Suprapubic skin (tissue), 4 donors: Measurements from ENCODE around the genes GPR137C and CGRRF1.

DNA sequence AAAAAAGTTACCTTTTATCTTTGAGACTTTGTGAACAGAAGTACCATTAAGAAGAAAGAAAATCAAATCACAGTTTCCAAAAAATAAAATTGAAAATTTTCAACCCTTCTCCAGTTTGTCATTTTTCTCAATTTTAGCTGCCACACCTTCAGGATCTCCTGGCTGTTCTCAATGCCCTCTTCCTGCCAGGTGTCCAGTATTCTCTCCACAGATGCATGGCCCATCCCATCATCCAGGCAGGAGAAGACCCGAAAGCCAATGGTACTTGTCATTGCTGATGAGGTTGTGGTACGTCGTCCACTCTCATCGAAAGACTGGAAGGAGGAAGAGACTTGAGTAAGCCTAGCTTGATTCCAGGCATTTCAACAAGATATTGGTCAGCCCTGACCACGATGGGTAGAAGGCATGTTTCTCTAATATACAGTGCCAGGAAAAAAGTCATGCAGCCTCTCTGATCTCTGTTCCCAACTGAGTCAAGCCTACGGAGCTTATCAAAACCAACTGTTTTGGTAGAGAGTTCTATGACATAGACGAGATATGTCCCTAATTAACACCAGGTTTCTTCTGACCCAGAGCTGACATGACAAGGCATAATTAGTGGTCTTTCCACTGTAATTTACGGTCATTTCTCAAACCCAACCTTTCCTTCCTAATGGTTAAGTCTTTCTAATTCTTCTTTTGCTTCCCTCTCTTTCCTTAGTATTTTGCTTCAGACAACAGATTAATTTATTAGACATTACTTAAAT is 58.6 kb downstream of the NIN start:
- PRO-cap, result no peak
- RAMPAGE, long total RNA, 4 experiments, result start-site peak on the minus strand in 1 of 4 experiments, centred at position 331 of the sequence, 21 reads per replicate

- PRO-cap, result no peak
- RAMPAGE, long total RNA, 4 experiments, result no peak in any of the 4 experiments
Observed at GRCh38 chr14:50821583-50822561, 9.1 kb downstream of the NIN start.

GRCh38 chr14:50945052-50945448 is 767 bp upstream of the PYGL start:
- PRO-cap, result no peak
- RAMPAGE, long total RNA, 4 experiments, result no peak in any of the 4 experiments

GRCh38 chr14:51846565-51847111 is 13.8 kb upstream of the GNG2 start:
- PRO-cap, result no peak
- RAMPAGE, long total RNA, 4 experiments, result no peak in any of the 4 experiments

GRCh38 chr14:51884521-51885338 is 24.3 kb downstream of the GNG2 start:
- PRO-cap, result no peak
- RAMPAGE, long total RNA, 4 experiments, result no peak in any of the 4 experiments

DNA sequence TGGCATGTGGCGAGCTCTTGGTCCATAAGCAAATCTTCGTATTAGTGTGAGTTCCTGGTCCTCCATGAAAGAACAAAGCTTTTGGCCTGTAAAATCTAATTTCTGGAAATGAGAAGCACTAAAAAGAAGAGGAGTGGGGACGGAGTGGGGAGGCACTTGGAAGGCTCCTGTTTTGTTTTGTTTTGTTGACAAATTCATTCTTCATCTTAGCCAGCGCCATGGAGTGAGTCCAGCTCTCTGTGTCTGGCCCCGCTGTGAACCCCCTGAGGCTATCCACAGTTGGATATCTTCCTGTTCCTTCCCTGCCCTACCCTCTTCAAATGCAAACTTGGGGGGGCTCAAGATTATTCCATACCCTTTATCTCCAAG is 49.3 kb upstream of the RTRAF start:
- PRO-cap, result no peak
- RAMPAGE, long total RNA, 4 experiments, result no peak in any of the 4 experiments

GRCh38 chr14:52010231-52010666 is 20.9 kb downstream of the RTRAF start:
- PRO-cap, result no peak
- RAMPAGE, long total RNA, 4 experiments, result no peak in any of the 4 experiments

GRCh38 chr14:52327216-52327566 is 13.1 kb downstream of the PTGER2 start:
- PRO-cap, result no peak
- RAMPAGE, long total RNA, 4 experiments, result no peak in any of the 4 experiments

DNA sequence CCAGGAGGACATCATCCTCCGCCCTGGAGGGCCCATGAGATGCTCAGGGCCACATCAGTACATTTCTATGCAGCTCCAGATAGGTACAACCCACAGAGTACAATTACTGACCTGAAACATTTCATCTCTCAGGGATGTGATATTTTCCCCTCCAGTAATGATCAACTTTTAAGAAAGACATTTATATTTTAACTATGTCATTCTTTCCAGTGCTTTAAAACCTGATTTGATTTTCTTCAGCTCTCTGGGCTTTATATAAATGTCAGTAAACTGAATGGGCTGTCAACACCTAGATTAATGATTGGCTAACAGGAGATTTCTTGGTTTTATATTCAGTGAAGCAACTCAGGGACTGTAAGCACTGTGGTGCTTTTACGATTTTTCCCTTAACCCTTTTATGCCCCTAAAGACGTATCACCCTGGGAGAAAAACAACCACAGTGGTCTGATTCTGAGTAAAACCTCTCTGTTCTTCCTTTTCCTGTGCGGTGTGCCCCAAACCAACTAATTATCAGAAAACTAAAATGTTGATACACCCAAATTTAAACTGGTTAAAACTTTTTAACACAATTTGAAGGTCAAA is 37.9 kb downstream of the PTGER2 start:
- PRO-cap, result no peak
- RAMPAGE, long total RNA, 4 experiments, result no peak in any of the 4 experiments

- PRO-cap, result no peak
- RAMPAGE, long total RNA, 4 experiments, result start-site peak on the minus strand in 2 of 4 experiments, at chr14:52490850-52491002 at its widest, 19 to 24 reads per replicate
Observed at GRCh38 chr14:52490758-52491309, 61.5 kb downstream of the TXNDC16 start.

DNA sequence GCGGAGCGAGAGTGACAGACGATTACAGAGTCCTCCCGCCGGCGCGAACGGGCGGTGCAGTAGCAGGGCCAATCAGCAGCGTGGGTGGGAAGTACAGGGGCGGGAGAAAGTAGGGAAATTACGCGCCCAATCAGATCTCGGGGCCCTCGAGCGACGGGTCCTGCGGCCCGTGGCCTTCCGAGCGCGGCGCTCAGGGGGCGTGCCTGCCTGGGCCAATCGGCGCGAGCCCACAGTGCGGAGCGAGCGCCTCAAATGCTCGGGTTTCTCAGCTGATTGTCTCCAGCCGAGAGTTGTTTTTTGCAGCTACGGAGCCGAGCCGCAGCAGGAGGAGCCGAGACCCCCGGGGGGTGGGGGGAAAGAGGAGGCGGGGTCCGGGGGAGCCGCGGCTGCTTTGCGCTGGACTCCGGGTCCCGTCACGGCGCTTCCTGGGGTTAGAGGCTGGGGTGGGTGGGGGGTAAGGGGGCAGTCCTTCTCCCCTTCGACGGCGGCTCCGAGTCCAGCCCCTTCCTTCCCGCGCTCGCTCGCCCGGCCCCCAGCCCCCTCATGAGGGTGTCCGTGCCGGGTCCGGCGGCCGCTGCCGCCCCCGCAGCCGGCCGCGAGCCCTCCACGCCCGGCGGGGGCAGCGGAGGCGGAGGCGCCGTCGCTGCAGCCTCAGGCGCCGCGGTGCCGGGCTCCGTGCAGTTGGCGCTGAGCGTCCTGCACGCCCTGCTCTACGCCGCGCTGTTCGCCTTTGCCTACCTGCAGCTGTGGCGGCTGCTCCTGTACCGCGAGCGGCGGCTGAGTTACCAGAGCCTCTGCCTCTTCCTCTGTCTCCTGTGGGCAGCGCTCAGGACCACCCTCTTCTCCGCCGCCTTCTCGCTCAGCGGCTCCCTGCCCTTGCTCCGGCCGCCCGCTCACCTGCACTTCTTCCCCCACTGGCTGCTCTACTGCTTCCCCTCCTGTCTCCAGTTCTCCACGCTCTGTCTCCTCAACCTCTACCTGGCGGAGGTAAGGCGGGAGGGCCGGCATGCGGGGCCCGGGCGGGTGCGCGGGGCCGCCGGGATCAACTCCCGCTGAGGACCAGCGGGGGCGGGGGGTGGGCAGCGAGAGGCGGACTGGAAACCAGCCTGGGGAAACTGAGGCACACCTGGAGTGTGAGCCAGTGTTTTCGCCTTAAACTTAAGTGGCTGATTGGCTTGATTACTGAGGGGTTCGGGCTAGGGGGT is at the start of gene GPR137C:
GPR137C (plus strand) TSS at position 232 of the 1,205 bp plus-strand sequence.
- PRO-cap, result bidirectional peak, plus-strand start at position 259 of the sequence, minus-strand start outside the sequence; unidirectional peak, plus-strand start at position 544 of the sequence
- RAMPAGE, long total RNA, 4 experiments, result no peak in any of the 4 experiments

- PRO-cap, result no peak
- RAMPAGE, long total RNA, 4 experiments, result no peak in any of the 4 experiments
Observed at GRCh38 chr14:53151522-53152277, 1.4 kb downstream of the DDHD1 start.

DNA sequence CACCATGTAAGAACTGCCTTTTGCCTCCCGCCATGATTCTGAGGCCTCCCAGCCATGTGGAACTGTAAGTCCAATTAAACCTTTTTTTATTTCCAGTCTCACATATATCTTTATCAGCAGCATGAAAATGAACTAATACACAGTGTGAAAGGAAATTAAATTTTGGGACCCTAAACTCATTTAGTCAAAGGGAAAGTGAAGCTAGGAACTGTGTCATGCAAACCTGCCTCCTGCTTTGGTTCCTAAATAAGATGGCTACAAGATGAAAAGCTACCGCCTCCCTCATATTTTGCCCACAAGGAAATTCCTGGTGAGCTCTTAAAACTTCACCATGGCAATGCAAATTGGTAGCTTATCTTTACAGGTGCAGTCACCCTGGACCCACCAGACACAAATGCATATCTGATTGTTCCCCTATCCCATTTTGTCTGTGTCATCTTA is 91.9 kb upstream of the DDHD1 start:
- PRO-cap, result no peak
- RAMPAGE, long total RNA, 4 experiments, result no peak in any of the 4 experiments

DNA sequence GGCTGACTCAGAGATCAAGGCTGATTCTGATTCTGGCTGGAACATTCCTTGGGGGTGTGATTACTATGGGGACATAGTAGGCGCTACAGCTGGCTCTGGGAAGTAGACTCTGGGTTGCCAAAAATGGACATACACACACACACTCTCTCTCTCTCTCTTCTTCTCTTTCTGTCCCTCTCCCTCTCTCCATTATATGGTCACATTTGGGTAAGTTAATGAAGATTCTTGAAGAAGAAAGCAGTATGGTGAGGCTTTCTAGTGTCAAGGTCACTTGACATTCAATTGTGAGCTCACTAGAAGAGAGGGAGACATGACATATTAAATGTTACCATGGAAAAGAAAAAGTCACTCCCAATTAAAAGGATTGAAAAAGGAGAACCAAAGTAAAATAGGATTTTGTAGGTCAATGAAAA is 174.7 kb upstream of the DDHD1 start:
- PRO-cap, result no peak
- RAMPAGE, long total RNA, 4 experiments, result no peak in any of the 4 experiments

DNA sequence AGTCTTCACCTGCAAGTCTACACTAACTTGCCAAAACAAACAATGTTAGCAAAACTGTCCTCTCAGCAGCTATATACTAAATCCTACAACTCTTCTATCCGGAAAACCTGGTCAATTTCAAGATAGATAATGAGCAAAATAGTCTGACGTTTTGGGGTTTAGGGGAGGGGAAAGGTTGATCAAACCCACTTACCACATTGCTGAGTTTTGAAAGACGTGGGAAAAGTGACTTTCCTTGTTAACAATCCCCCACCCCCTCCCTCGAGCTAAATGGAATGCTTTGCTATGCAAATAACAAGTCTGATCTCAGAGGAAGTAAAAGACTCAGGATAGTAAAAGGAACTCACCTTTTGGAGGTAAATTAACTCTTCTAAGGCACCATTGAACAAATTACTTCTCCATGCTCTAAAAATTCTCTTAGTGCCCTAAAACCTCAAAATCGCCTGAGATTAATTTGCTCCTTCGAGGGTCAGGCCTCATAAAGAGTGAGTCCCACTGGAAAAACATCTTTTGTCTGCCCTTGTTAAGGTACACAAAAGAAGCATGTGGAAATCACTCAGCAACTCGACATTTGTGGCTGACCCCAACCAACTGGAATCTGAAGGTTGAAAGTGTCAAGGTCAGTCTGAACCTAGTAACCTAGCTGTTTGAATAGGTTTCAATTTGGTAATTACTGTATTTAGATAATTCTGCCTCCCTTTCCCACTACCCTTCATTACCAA is 13.4 kb downstream of the BMP4 start:
- PRO-cap, result no peak
- RAMPAGE, long total RNA, 4 experiments, result no peak in any of the 4 experiments

DNA sequence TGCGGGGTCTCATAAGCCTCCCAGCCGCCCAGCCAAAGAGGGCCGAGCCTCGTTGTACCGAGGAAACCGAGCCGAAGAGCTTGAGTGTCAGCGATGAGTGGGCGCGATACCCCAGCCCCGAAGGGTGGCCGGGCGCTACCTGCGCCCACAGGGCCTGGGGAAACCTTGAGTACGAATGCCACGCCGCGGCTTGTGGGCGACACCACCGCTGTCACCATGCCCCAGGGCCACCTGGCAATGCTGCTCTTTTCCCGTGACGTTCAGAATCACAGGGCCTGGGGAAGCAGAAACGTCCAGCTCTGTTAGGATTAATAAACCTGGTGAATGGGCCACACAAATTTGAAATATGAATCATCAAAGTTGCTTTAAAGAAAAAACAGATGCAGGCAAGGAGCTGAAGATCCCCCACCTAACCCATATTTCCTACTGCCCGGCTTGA is 541 bp downstream of the CDKN3 start:
- PRO-cap, result no peak
- RAMPAGE, long total RNA, 4 experiments, result no peak in any of the 4 experiments

DNA sequence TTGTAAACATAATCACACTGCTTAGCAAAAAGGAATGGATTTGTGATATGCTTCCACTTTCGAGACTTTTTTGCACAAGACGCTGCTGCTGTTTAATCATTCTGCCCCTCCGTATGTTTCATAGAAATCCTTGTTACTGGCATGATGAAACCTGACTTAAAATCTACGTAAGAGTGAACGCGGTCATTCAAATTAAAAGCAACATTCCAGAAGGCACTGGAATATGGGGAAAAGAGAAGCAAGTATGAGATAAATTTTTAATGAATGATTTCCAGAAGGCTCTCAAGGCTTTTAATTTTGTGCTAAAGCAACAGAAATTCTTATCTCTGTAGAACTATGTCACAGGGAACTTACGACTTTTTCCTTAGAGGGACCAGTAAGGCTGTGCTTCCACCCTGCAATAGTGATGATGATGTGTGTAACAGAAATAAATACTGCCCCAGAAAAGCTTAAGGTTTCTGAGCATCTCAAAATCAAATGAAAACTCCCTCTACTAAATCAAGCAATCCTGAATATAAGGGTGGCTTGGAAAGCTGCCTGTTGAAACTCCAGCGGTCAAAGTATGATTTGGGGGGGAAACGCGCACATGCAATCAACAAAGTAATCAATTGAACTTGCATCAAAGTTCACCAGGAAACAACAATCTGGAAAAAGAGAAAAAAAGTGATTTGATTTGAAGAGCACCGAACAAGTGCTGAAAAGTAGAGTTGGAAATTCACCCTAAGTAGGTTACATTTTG is 939 bp downstream of the CNIH1 start:
- PRO-cap, result no peak
- RAMPAGE, long total RNA, 4 experiments, result no peak in any of the 4 experiments

- PRO-cap, result unidirectional peak, plus-strand start at chr14:54509946
- RAMPAGE, long total RNA, 4 experiments, result start-site peak on the plus strand in 3 of 4 experiments, at chr14:54509887-54509959 at its widest, 19 to 79 reads per replicate
Observed at GRCh38 chr14:54509188-54510018, at the start of gene CGRRF1. Gene CGRRF1 (plus strand): TSS chr14:54509906.

DNA sequence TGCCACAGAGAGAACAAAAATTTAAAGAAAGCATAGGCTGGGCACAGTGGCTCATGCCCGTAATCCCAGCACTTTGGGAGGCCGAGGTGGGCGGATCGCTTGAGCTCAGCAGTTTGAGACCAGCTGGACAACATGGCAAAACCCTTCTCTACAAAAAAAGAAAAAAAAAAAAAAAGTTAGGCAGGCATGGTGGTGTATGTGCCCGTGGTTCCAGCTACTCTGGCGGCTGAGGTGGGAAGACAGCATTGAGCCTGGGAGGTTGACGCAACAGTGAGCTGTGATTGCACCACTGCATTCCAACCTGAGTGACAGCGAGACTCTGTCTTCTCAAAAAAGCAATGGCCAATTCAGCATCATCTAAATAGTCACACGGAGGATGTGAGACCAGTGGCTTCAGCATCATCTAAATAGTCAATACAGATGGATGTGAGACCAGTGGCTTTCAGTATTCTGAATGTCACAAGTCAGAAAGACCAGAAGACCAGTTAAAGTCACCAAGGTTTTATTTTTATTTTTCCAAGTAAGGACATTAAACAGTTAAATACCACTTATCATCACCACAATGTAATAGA is 10.3 kb upstream of the SAMD4A start:
- PRO-cap, result no peak
- RAMPAGE, long total RNA, 4 experiments, result no peak in any of the 4 experiments

GRCh38 chr14:54569860-54570804 is 3.2 kb downstream of the SAMD4A start:
- PRO-cap, result no peak
- RAMPAGE, long total RNA, 4 experiments, result start-site peak on the plus strand in 1 of 4 experiments, at chr14:54569971-54570655 at its widest, 13 reads per replicate